Paraaortic lymph node (tissue), 1 donor: ENCODE measurements around the genes FAM181B and CCDC90B.

- PRO-cap, result no peak
Observed at GRCh38 chr11:77993839-77994512, 492 bp downstream of the INTS4 start.

DNA sequence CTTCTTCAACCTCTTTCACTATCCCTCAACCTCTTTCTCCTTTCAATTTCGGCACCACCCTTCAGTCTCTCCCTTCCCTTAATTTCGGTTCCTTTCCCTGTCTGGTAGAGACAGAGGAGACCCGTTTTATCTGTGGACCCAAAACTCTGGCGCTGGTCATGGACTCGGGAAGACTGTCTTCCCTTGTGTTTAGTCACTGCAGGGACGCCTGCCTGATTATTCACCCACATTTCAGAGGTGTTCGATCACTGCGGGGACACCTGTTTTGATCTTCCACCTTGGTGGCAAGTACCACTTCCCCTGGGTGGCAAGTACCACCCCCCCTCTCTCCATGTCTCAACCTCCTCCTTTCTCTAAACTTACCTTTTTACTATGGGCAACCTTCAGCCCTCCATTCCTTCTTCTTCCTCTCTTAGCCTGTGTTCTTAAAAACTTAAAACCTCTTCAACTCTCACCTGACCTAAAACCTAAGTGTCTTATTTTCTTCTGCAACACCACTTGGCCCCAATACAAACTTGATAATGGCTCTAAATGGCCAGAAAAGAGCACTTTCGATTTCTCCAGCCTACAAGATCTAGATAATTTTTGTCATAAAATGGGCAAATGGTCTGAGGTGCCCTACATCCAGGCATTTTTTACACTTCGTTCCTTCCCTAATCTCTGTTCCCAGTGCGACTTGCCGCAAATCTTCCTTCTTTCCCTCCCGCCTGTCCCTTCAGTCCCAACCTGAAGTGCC lies 2.0 kb upstream of the NDUFC2 start:
- PRO-cap, result no peak

GRCh38 chr11:78170771-78171269 lies 17.6 kb downstream of the KCTD21 start:
- PRO-cap, result no peak

DNA sequence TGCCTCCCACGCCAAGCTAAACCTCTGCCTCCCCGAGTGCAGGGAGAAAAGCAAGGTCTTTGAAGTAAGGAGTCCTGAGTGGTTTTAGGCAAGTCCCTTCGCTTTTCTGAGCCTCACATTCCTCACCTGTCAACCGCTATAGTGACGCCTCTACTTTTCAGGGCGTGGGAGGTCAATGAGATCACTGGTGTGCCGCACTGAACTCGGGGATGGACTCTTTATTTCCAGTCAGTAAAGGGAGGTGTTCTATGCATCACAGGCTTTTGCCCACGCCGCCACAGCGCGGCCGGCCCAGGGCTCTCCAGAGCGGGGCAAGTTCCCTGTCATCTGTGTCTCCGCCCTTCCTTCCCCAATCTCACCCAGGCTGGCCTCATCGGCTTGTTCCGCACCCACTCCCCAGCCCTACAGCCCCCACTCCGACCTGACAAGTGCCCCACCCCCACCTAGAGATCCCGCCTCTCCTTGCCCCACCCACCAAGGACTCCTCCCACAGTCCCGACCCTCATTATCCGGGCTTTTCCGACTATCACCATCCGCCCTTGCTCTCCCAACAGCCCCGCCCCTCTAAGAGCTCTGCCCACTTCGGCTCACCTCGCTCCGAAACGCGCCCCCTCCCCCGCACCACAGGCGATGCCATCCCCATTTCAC lies 494 bp downstream of the KCTD21 start:
- PRO-cap, result unidirectional peak, minus-strand start at position 357 of the sequence; unidirectional peak, minus-strand start at position 404 of the sequence

DNA sequence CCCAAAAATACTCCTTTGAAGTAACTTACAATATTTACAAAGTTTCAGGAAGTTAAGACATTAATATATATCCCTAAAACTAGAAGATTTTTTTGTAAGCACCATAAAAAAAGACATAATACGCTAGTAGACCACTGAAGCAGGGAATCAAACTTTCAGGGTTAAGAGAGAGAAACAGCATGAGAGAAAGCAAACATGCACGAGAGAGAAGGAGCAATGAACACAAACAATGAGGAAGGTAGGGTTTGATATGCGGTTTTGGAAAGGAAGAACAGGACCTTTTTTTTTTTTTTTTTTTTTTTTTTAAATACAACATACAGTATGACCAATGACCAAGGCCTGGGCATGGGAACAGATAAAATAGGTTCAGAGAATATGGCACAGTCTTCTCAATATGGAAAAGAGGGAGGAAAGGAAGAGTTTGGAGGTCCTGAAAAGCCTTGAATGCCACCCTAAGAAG lies 100.8 kb downstream of the USP35 start:
- PRO-cap, result no peak

GRCh38 chr11:78416809-78417525 lies 653 bp downstream of the GAB2 start:
- PRO-cap, result bidirectional peak, plus-strand start at chr11:78417054, minus-strand start at chr11:78416956

DNA sequence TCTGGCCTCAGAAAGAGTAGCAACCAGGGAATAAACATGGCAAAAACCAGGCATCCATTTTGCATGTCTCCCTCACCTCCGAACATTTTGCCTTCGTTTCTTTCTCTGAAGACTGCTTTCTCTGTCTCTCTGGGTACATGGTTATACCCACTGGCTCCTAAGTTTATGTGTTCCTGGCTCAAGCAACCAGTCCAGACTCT lies 8.6 kb upstream of the GAB2 start:
- PRO-cap, result no peak

- PRO-cap, result bidirectional peak, plus-strand start at chr11:78561049, minus-strand start at chr11:78560920
Observed at GRCh38 chr11:78560641-78561282, 13.9 kb downstream of the NARS2 start.

GRCh38 chr11:78734372-78734752 lies 159.7 kb upstream of the NARS2 start:
- PRO-cap, result no peak

- PRO-cap, result no peak
Observed at GRCh38 chr11:79418876-79419615, 21.8 kb downstream of the TENM4 start.

DNA sequence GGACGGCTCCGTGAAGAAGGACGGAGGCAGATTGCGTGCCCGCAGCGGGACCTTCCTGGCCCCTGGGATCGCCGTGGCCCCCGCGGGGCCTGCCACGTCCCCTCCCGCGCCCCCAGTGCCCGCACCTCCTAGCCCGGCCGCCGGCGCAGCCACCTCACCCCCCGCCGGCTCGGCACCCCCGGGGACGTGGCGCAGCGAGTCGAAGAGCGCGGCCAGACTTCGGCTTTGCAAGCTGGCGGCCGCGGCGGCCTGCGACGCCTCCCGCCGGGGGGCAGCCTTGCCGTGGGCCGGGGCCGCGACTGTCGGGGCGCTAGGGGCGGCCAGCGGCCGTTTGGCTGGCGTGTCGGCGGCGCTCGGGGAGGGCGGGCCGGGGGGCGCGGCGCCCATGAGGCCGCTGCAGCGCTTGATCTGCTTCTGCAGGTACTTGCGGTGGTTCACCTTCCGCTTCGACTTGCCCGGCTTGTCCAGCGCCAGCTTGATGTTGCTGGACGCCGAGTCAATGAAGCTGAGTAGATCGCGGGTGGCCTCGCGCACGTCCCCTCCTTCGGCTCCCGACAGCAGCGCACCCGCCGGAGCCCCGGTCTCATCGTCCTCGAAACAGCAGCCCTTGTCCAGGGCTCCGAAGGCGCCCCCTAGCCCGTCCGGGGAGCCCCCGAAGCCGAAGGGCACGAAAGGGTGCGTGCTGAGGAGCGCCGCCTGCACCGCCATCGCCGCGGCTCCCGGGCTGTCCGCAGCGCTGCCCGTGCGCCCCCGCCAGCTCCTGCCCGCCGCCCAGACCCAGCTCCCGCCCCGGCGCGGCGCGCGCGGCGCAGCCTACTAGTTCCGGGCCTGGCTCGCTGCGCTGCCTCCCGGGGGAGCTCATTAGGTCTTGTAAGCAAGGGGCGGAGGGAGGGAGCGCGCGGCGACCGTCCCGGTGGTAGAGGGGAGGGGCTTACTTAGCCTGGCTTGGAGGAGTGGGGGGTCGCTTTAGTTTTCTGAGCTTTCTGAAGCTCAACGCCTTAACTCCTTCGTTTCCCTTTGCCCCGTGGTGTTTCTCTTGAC lies at the start of gene FAM181B:
FAM181B (minus strand) TSS at position 843 of the 1,041 bp plus-strand sequence.
- PRO-cap, result unidirectional peak, minus-strand start at position 843 of the sequence

- PRO-cap, result no peak
Observed at GRCh38 chr11:82994433-82995056, 77.2 kb downstream of the RAB30 start.

- PRO-cap, result bidirectional peak, plus-strand start at chr11:83072066, minus-strand start at chr11:83071897
Observed at GRCh38 chr11:83071956-83072796, 479 bp upstream of the RAB30 start.

DNA sequence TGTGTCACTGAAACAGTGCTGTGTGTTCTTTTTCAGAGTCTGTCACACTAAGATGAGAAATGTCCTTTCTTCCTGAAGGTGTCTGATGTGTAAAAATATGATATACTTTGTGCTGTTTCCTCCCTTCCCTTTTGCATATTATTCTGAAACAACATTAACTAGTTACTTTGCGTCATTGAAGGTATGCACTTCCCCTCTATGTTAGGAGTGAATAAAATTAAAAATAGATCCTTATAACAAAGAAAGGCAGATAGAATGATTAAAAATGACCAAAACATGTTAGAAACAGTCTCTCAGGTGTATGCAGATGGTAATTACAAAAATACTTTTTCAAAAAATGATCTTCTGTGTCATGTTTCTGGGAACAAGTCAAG lies 1.6 kb upstream of the RAB30 start:
- PRO-cap, result unidirectional peak, minus-strand start at position 84 of the sequence; unidirectional peak, minus-strand start at position 133 of the sequence

- PRO-cap, result no peak
Observed at GRCh38 chr11:83115453-83116219, 41.3 kb upstream of the PCF11 start.

GRCh38 chr11:83165655-83166742 lies 9.1 kb downstream of the PCF11 start:
- PRO-cap, result no peak

DNA sequence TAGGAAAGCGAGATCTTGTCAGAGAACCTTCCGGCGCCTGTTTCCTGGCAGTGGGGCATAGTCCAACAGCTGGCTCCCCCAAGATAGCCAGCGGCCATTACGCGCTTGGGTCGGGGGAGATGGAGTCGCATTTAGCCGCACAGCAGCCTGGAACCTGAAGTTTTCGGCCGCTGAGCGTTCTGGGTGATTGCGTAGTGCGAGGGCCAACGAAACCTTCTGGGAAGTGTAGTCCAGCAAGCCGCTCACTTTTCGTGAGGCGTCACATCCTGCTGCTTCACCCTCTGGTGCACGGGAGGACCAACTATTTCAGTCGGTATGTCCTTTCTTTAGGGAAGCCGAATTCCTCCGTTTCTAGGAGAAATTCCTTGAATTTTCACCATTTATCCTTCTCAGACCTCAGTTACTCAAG lies at the start of gene CCDC90B:
CCDC90B (minus strand) TSS at position 133 of the 409 bp plus-strand sequence.
- PRO-cap, result bidirectional peak, plus-strand start at position 277 of the sequence, minus-strand start at position 133 of the sequence

DNA sequence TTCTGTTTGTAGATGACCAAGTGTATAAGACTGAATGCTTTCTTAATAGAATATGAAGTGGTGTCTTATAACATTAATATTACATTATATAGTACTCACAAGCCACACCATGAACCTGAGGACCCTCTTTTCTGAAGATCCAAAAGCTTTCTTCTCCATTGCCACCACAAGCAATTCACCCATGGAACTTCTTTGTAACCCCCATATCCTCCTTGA lies 973.2 kb downstream of the DLG2 start:
- PRO-cap, result no peak

DNA sequence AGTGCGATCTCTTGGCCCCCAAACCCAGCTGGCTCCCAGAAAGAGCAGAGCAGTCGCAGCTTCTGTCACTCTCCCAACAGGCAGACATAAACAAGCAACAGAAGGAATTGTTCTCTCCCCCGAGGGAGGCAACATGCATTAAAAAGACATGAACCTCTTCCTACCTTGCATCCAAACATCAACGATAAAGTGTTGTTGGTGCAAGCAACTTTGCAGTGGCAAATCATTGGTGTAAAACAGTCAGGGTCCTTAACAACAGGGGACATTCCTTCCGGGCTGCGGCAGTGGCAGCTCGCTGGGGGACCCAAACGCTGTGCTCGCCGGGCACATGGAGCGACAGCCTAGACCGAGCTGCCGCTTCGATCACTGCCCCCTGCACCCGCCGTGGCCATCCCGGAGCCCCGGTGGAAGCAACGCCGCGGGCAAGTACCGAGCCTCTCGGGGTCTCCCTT lies 907.0 kb downstream of the DLG2 start:
- PRO-cap, result no peak

DNA sequence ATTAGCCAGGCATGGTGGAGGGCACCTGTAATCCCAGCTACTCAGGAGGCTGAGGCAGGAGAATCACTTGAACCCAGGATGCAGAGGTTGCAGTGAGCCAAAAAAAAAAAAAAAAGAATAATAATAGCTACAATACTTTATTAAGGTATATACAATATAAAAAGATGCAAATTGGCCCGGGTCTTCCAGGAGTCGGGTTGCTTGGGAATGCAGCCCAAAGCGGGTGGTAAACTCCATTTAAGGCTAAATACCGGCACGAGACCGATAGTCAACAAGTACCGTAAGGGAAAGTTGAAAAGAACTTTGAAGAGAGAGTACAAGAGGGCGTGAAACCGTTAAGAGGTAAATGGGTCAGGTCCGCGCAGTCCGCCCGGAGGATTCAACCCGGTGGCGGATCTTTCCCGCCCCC lies 143.3 kb downstream of the DLG2 start:
- PRO-cap, result no peak